Peyer's patch (tissue), 4 donors: ENCODE measurements around a stretch of chr13.

DNA sequence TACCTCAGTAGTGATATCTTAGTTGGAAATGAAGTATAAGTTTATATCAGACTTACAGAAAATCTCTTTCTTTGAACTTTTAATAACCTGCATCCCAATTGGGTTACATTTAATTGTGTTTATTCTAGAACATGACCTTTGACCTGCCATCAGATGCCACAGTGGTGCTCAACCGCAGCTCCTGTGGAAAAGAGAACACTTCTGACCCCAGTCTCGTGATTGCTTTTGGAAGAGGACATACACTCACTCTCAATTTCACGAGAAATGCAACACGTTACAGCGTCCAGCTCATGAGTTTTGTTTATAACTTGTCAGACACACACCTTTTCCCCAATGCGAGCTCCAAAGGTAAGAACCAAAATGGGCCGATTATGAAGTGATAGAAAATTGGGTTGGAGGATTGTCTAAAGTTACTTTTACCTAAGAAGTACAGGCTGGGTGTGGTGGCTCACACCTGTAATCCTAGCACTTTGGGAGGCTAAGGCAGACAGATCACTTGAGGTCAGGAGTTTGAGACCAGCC is 12.5 kb downstream of the LAMP1 start:
- PRO-cap = no peak
- RAMPAGE, long total RNA, 4 experiments = no peak in any of the 4 experiments

DNA sequence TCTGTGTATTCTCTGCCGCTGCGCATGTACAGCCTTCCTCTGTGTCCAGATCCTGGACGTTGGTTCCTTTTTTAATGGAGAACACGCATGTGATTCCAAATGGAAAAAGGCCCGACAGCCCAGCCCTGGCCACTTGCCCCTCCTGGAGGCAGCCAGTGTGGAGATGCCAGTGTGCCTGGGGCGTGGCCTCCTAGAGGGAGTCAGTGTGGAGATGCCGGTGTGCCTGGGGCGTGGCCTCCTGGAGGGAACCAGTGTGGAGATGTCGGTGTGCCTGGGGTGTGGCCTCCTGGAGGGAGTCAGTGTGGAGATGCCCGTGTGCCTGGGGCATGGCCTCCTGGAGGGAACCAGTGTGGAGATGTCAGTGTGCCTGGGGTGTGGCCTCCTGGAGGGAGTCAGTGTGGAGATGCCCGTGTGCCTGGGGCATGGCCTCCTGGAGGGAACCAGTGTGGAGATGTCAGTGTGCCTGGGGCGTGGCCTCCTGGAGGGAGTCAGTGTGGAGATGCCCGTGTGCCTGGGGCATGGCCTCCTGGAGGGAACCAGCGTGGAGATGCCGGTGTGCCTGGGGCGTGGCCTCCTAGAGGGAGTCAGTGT is 16.4 kb downstream of the LAMP1 start:
- PRO-cap = no peak
- RAMPAGE, long total RNA, 4 experiments = no peak in any of the 4 experiments

GRCh38 chr13:113326622-113326873 is 29.5 kb downstream of the LAMP1 start:
- PRO-cap = no peak
- RAMPAGE, long total RNA, 4 experiments = no peak in any of the 4 experiments

DNA sequence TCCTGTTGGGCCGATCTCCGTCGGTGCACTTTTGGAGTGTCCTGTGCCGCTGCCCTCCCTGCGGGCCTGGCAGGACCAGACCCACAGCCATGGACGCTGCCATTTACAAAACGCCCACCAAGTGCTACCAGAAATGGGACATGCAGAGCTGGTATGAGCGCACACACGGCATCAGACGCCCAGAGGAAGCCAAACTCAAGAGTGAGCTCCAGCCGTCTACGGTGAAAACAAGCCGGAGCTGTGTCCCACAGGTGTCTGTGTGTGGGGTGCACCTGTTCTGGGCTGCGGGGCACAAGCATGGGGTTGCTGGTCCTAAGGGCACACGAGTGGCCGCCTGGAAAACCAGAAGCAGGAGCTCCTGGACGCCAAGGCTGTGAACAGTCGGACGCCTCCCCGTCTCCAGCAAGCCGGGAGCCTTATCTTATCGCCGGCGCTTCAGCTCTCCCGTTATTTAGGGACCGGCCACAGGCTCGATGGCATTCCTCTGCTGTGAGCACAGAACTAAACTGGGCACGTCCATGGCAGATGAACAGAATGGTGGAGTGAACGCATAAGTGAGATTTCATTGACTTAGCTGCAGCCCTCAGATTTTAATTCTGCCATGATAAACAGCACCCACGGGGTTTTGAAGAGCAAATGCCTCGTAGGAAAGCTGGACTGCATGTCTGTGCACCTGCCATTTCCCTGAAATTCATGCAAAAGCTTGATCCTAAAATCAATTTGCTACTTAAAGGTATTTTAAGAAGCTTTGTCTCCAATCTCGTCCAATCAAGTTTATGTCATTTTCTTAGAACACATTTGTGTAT is 1.2 kb downstream of the ADPRHL1 start:
- PRO-cap = no peak
- RAMPAGE, long total RNA, 4 experiments = no peak in any of the 4 experiments

DNA sequence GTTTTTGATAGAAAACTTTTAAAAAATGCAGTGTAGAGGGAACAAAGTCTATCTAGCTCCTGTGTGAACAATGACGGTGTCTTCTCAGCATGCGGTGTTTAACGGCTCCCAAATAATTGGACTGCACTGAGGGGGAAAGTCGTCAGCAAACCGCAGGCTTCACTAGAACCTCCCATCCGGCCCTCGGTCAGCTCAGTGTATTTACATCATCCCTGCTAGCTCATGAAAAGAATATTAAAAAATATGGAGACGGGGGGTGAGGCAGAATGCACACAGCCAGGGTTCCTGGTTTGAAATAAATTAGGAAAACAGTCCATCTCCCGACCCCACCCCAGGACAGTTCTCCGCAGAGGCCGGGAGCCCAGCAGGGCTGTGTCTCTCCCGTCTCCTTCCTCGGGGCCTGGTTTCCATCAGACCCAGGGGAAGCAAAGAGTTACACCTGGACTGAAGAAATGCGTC is 757 bp upstream of the ADPRHL1 start:
- PRO-cap = no peak
- RAMPAGE, long total RNA, 4 experiments = no peak in any of the 4 experiments

DNA sequence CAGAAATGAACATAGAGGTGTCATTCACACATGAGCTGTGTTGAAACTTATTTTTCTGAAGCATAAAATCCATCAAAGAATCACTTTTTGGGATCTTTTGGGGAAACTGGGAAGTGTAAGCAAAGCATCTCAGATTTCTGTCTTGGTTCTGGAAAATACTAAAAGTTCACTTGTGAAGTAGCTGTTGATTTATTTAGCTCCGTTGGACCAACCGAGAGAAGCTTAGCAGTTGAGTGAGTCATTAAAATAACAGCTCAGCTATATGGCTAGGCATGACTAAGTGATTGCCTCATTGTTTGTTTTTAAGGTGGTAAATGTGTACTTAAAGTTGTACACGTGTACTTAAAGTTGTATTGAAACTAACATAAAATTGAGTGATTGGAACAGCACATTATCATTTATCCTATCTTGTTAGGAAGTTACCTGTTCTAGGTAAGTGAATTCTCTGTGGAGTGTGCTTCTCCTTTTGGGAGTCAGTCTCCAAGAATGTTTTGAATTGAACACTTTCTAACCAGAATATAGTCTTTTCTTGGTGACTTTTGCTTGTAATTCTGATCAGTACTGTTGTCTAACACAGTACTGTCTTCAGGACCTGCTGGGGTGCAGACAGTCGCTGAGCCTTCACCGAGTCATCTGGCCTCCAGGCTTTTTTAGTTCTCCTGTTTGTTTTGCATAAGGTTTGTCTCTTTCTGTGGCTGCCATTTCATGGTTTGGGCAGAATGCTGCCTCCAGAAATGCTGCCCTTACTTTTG is 2.6 kb downstream of the TMCO3 start:
- PRO-cap = bidirectional peak, plus-strand start at position 365 of the sequence, minus-strand start at position 239 of the sequence
- RAMPAGE, long total RNA, 4 experiments = no peak in any of the 4 experiments

DNA sequence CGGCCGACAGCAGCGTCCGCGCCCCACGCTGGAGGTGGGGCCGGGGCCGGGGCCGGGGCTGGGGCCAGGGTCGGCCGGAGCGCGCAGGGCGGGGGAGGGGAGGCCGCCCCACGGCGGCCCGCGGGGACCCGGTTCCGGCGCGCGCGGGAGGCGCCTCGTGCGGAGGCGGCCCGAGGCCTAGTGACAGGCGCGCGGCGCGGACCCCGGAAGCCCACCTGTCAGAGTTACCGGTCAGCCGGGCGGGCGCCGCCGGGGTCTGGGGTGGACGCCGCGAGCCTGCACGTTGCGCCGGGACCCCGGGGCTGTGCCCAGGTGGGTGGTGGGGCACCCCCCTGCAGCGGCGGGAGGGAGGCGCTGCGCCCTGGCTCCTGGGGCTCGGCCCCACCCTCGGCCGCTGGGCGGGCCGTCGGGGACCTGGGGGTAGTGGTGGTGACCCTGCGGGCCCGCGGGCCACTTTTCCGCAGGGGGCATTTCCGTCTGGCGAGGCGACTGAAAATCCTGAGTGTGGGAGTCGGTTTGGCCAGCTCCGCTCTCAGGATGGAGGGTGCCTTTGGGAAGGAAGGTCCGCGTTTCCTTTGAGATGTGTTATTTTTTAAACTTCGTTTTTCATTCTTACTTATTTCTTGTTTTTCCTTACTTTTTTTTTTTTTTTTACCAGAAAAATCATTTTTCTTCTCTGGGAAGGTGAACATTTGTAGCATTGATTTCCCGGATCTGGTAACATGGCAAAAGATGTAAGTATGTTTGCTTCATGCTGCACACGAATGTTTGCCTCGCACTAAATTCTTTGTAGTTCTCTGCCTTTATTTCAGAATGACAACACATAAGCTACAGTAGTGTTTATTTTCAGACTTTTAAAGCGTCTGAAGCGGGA is 800 bp downstream of the TFDP1 start:
- PRO-cap = no peak
- RAMPAGE, long total RNA, 4 experiments = no peak in any of the 4 experiments

DNA sequence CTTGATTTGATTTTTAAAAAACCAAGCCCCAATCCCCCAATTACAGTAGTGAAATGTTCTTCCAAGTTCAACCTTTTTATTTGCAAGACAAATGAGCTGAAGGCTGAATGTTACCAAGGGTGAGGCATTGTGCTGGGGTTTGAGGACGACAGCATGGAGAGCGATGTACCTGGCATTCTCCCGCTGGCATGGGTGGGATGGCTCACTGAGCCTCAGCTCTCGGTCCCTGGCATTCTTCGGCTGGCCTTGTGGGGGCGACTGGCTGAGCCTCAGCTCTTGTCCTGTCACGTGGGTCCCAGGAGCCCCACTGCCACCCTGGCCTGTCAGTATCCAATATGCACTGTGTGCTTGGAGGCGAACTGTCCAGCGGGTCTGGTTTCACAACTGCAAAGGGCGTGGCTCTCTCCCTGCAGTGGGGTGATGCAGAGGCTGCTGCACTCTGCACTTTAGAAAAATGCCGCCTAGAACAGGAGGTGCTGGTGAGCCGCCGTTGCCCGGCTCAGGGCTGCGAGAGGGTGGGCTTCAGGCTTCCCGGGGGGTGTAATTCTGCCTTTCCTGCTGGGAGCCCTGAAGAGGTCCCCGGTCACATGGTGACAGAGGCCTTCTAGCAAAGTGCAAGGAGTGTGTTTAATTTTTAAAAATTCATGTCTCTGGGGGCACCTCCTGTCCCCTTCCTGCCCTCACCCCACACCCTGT is 17.1 kb upstream of the TMEM255B start:
- PRO-cap = no peak
- RAMPAGE, long total RNA, 4 experiments = no peak in any of the 4 experiments

DNA sequence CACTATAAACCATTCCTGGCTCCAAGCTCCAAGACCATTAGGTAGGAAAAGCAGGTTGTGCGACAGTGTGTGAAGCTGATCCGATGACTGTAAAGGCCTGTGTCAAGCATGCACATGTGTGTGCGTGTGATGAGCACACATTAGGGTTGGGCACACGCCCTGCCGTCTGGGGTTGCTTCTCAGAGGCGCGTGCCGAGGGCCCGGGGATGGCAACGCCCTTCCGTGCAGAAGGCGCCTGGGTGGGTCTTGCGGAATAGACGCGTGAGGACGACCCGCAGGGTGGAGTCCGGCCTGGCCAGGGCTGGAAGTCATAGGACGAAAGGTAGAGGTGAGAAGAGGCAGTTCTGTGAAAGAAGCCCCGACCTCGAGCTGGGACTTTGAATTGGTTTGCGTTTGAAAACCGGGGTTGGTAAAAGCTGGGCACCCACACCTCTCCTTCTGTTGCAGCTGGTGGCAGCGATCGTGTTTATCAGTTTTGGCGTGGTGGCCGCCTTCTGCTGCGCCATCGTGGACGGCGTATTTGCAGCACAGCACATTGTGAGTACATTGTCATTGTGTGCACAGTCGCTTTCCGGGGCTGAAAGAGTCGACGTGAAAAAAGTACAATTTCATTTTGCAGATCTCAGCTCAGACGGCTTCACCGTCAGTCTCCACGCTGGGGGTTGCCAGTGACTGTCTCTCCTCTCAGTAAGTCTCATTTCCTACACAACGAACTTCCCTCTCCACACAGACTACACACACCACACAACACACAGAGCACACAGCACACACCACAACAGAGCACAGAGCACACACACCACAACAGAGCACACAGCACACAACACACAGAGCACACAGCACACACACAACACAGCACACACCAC is 35.9 kb downstream of the TMEM255B start:
- PRO-cap = no peak
- RAMPAGE, long total RNA, 4 experiments = no peak in any of the 4 experiments

DNA sequence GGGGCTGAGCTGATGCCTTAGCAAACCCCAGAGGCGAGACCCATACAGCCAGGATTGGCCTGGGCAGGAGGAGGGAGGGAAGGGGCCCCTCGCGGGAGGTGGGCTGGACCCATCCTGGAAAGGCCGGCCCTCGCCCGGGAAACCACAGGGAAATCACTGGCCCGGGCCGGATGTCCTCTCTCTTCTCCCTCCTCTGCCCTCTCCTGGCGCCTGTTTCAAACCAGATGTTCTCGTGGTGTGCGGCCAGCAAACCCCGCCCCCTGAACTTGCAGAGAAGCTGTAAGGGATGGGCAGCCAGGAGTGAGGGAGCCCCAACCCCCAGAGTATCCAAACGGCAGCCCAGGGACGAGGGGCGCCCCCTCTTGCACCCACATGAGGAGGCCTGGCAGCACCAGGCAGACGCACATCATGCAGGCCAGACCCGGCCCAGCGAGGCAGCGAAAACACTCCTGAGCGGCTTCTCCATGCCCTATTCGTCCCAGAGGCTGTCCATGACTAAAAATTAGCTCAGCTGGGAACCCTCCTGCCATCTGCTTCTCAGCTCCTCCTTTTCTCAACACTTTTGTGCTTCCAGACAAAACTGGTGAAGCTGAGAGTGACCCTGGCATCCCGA is 43.2 kb downstream of the TMEM255B start:
- PRO-cap = no peak
- RAMPAGE, long total RNA, 4 experiments = no peak in any of the 4 experiments

DNA sequence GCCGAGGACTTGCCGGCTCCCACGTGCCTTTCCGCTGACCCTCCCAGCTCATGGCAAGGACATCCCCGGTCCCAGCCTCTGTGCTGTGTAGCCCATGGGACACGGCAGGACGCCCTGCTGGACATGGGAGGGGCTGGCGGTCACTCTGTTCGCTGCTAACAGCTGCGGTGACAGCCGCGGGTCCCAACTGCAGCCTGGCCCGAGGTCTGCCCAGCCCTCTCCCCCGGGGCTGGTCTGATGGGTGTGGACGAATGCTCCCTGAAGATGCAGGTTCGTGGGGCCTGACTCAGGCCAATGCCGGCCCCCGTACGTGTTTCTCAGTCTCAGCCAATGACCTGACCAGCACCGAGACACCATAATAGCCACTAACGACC is 42.5 kb downstream of the GAS6 start:
- PRO-cap = no peak
- RAMPAGE, long total RNA, 4 experiments = no peak in any of the 4 experiments

- PRO-cap = unidirectional peak, plus-strand start at chr13:113852727
- RAMPAGE, long total RNA, 4 experiments = start-site peak on the minus strand in 1 of 4 experiments, at chr13:113852694-113852812 at its widest, 10 reads per replicate
Observed at GRCh38 chr13:113852492-113852846, 11.4 kb downstream of the GAS6 start.

GRCh38 chr13:113859453-113860375 is 4.2 kb downstream of the GAS6 start:
- PRO-cap = no peak
- RAMPAGE, long total RNA, 4 experiments = start-site peak on the minus strand in 1 of 4 experiments, at chr13:113859687-113859995 at its widest, 28 reads per replicate

DNA sequence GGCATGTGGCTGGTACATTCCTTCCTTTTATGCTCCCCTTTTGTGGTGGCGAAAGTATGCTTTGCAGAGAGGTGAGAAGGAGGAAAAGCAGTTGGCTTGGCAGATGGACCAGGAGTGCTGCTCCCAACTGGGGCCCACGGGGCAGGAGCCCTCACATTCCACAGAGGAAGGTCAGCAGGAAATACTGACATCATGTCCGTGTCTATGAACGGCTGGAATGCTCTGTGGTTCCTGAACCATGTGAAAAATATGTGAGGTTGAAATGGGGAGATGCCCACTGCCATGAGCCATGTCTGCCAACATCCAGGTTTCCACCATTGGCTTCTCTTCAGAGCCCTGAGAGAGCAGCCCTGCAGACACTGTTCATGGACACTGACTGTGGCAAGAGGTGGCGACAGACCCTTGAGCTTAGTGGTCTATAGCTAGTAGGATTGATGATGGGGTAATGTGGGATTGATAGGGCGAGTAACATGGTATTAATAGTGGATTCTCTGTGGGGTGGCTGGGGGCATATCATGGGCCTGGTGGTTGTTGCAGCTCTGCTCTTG is 33.4 kb upstream of the GAS6 start:
- PRO-cap = no peak
- RAMPAGE, long total RNA, 4 experiments = no peak in any of the 4 experiments

- PRO-cap = no peak
- RAMPAGE, long total RNA, 4 experiments = no peak in any of the 4 experiments
Observed at GRCh38 chr13:113950312-113951022, 23.4 kb downstream of the C13orf46 start.

DNA sequence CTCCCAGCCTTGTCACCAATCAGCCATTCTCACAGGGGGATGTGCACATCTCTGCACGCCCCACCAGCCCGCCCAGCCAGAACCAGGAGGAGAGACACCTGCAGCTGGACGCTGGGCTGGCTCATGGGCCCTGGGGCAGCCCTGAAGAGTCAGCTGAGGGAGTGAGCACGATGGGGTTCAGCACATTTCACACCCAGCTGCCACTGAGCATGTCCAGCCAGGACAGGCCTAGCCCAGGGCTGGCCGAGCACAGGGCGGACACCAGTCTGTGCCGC is 8.2 kb upstream of the C13orf46 start:
- PRO-cap = unidirectional peak, minus-strand start at position 123 of the sequence
- RAMPAGE, long total RNA, 4 experiments = no peak in any of the 4 experiments

DNA sequence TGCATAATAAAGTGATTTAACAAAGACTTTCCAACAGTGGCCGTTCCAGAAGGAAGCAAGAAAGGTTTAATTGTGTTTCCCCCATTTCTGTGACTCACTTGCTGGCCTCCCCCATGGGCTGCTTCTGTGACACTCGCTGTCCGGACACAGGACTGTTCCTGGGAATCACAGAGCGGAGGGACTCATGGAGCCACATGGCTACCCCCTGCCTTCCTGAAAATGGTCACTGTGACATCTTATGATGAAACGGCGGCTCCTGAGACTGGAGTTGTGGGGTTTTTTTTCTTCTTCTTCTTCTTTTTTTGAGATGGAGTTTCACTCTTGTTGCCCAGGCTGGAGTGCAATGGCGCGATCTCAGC is 62.4 kb upstream of the C13orf46 start:
- PRO-cap = no peak
- RAMPAGE, long total RNA, 4 experiments = no peak in any of the 4 experiments

GRCh38 chr13:114063415-114063914 is 69.0 kb downstream of the RASA3 start:
- PRO-cap = no peak
- RAMPAGE, long total RNA, 4 experiments = no peak in any of the 4 experiments

DNA sequence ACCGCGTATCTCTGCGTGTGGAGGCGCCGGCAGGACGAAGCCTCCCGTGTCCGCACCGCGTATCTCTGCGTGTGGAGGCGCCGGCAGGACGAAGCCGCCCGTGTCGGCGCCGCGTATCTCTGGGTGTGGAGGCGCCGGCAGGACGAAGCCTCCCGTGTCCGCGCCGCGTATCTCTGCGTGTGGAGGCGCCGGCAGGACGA is 56.9 kb downstream of the RASA3 start:
- PRO-cap = no peak
- RAMPAGE, long total RNA, 4 experiments = no peak in any of the 4 experiments

DNA sequence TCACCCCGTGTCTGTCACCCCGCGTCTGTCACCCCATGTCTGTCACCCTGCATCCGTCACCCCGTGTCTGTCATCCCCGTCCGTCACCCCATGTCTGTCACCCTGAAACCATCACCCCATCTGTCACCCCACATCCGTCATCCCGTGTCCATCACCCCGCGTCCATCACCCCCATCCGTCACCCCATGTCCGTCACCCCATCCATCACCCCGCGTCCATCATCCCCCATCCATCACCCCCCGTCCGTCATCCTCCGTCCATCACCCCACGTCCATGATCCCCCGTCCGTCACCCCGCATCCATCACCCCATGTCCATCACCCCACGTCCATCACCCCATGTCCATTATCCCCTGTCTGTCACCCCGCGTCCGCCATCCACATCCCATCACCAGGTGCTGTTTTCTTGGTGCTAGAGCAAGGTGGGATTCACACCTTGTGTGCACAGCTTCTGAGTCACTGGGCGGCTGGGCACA is 24.2 kb downstream of the RASA3 start:
- PRO-cap = no peak
- RAMPAGE, long total RNA, 4 experiments = no peak in any of the 4 experiments